ENCODE measurements around a stretch of chr16.

DNA sequence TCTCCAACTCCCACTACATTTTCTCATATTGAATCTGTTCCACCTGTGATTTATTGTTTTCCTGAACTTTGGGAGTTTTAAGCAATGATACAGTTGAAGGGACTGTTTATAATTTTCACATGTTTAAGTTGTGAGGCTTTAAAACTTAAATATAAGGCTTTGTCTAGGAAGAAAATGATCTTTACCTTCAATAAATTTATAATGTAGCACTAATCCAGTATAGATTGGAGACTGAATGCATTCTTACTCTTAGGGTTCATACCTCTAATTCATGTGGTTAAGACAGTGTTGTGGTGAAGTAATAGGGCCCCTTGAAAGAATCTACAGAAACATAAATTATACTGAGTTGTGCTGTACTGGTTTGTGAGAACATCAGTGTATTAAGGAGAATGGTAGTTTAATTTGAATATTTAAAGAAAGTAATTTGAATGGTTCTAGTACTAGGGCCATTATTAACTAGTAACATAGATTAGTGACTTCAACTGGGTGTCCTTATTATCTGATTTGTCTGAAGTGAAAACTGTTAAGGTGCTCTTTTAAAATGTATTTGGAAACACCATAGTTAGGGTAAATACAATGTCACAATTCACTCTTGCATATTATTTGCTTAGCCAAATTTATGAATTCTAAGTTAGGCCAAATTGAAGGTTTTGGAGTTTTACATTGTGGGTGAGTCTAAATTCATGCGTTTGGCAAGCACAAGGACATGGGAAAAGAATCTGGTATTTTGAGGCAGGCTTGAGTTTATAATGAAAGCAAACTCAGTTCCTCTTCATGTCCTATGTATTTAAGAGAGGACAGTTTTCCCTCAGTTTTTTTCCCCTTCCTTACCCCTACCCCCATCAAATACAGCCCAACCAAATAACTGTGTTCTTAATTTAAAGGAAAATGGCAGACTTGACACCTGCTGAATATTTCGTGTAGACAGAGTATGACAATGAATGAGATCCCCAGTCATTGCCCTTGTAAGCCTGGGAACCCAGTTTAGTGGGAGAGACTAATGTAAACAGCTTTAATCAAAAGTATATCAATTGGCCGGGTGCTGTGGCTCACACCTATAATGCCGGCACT is 14.0 kb downstream of the HAPSTR1 start:
- PRO-cap = no peak

DNA sequence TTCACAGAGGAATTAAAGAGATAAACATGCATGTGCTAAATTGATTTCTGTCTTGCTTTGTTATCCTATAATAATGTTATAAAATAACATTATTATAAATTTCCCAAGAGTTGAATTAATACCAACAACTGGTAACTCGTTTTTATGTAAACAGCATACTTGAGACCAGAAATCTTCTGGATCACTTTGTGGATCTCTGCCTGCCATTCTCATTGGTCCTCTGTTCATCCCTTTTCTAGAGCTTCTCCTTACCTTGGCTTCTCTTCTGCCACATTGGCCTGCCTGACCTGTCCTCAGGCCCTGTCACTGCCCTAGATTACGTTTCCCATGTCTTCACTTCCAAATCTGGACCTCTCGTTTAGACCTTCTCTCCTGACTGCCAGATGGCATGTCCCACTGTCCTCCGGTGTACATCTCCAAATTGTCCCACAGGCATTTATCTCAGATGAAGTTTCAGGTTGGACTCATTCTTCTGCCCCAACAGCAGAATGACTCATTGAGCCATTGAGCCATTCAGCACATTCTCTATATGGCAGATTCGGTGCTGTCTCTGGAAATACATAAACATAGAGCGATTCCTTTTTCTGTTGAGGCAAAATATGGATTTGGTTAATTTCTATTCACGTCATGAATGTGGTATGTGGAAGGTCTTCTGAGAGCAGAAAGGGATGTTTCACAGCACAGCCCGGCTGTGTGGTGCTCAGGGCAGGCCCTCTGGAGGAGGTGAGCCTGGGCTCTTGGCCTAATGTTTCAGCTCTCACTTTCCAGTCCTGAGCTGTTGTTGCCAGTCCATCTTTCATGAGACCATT is 15.5 kb downstream of the HAPSTR1 start:
- PRO-cap = no peak

DNA sequence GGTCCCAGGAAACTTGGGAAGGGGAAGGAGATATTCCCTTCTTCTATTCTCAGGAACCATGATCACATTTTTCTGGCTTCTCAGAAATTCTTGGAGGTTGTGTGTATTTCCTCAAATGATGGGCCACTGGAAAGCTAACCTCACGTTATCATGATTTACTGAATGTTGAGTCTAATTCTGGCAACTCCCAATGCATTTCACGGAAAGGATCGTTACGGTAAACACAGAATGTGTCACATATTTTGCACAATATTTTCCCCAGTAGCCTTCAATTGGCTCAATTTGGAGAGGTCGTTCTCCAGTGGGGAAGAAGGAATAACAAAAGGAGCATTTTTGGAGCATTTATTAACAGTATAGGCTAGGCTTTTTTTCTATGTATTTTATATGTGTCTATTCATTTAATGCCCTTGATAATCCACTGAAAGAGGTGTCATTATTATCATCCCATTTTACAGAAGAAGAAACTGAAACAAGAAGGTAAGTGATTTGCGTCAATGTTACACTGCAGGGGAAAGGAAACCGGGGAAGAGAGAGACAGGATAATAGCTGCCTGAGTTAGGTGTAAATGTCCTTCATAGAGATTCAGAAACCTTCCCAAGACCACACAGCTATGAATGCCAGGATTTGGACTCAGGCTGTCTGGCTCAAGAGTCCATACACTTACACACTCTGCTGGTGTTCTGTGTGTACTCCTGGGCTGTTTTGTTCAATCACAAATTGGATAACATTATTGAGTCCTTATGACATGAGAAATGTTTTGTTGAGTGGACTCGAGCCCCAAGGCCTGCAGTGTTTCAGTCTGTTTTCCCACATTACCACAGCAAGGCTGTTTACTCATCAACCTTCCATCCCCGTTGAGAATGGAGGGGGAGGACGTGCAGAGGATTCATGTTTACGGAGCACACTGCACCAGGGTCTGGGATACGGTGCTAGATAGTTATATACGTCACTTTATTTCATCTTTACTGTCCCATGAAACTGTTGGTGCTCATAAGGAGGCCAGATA is 450.6 kb downstream of the HAPSTR1 start:
- PRO-cap = no peak

GRCh38 chr16:9545353-9545964 is 454.0 kb downstream of the HAPSTR1 start:
- PRO-cap = no peak

DNA sequence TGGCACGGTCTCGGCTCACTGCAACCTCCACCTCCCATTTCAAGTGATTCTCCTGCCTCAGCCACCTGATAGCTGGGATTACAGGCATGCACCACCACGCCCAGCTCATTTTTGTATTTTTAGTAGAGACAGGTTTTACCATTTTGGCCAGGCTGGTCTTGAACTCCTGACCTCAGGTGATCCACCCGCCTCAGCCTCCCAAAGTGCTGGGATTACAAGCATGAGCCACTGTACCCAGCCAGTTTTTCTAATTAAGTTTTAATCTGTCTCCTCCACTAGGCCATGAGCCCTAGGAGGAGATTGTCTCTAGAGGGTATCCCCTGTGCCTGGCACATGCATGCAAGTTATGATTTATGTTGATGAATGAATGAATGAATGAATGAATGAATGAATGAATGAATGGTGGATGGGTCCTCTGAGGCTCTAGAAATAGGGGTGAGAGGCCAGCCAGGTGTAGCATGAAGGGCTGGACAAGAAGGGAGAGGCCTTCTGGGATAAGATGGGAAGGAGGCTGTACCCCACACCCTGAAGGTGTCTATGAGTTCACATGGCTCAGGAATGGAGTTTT is 48.9 kb downstream of the EMP2 start:
- PRO-cap = no peak

GRCh38 chr16:10569566-10570081 is 10.8 kb downstream of the EMP2 start:
- PRO-cap = no peak

GRCh38 chr16:10578328-10579394 is 1.7 kb downstream of the EMP2 start:
- PRO-cap = no peak

DNA sequence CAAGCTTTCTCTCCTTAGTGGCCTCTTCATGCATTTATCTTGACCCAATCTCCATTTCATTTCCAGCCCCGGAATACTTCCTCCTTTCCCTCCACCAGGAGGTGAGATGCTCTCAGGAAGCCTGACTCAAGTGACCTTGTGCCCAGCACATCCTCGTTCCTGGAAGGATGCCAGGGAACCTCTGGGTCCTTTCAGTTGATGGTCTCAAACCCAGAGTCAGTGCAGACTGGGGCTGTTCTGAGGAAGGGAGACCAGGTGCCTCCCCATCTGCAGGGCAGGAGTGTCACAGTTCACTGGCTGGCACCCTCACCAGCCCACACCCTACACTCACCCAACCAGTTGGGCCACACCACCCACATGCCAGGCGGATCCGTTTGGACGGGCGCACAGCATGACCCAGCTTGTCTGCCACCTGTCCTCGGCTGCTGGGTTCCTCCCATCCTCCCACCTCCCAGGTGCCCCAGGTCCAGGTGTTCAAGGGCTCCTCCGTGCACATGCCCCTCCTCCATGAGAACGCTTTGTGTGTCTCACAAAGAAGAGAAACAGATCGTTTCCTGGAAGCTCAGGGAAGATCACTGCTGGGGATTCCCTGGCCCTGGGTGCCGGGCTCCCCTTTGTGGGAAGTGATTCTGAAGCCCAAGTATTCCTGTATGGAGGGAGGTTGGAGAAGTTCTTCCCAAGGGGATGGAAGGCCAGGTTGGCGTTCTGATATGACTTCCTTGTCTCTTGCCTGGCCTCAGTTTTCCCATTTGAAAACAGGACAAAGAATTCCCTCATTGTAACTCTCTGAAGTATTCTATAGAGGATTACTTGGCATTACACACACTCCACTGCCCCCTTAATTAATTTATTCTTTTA is 14.2 kb upstream of the EMP2 start:
- PRO-cap = no peak

GRCh38 chr16:10817995-10818393 is 600 bp downstream of the TVP23A start:
- PRO-cap = unidirectional peak, plus-strand start at chr16:10818144

DNA sequence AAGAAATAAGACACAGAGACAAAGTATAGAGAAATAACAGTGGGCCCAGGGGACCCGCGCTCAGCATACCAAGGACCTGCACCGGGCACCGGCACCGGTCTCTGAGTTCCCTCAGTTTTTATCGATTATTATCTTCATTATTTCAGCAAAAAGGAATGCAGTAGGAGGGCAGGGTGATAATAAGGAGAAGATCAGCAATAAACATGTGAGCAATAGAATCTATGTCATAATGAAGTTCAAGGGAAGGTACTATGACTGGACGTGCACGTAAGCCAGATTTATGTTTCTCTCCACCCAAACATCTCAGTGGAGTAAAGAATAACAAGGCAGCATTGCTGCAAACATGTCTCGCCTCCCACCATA is 10.9 kb upstream of the TVP23A start:
- PRO-cap = no peak

DNA sequence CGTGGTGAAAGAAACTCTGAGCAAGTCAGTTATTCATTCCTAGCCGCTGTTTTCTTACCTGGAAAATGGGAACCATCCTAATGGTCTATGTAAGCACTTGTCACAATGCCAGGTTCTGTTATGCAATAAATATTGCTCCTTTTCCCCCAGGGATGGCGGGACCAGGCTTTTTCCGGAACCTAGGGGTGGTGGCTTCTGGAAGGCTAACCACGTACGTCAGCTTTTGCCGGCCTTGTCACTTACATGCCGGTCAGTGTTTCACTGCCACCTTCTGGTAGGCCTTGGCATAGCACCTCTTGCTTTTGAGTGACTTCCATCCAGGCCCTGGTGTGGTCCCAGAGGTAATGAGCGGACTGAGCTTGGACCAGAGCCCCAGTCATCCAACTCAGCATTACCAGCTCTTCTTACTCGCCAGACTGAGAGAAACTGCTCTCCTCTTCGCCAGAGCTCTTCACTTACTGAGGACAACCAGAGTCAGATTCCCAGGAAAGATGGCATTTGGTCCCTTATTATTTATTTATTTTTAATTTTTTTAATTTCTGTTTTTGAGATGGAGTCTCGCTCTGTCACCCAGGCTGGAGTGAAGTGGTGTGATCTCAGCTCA is 23.5 kb downstream of the DEXI start:
- PRO-cap = no peak

DNA sequence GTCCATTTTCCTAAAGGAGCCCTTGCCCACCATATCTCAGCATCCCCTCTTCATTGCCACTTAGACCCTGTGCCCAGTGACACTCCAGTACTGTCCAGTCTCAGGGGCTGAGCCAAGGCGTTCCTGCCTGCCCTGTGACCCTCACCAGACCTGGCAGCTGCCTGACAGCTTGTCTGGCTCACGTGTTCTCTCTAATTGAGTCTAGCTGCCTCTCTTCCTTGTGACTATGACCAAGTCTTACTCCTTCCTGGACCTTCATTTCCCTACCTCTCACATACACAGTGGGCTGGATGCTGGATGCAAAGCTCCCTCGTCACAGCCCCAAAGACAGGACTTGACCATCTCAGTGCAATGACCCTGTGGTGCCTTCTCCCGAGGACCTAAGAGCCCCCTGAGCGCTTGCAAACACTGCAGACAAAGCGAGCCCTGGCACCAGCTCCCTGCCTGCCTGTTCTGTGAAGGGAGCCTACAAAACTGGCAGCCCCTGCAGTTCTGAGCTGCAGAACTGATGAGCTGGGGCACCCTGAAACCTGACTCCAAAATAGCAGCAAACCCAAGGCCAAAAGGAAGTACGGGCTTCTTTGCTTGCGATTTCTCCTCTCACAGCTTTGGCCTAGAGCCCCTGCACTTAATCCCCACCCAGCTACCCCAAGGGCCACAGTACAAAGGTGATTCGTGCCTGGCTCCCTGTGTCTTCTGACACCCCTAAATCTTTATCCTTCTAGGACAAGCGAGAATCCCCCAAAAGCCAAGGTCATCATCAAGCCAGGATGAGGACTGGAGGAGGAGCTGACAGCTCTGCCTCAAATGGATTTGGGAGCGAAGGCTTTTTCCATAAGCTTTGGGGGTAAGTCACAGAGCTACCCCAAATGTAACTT is 1.6 kb downstream of the DEXI start:
- PRO-cap = no peak

DNA sequence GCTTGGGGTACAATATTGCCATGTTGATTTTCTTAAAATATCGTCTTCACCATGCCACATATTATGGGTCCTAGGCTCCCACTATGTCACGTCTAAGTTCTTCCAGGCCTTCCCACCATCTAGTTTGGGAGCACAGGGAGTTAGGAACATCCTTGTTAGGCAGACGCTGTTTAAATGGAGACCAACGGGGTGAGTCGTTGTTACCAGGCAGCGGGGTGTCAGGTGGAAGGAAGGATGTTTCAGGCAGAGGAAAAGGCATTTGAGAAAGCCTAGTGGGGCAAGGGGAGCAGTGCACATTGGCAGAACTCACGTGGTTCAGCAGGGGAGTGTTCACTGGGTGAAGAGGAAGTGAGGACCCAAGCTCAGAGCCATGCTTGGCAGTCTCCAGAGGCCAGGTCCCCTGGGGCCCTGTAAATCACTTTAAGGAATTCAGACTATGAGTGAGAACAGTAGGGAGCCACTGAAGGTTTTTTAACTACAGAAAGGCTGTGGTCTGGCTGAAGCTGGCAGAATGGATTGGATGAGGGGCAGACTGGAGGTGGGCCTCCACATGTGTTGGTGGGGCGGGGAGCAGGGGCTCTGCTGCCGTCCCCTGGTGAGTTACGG is 5.0 kb downstream of the CLEC16A start:
- PRO-cap = unidirectional peak, plus-strand start at position 509 of the sequence

DNA sequence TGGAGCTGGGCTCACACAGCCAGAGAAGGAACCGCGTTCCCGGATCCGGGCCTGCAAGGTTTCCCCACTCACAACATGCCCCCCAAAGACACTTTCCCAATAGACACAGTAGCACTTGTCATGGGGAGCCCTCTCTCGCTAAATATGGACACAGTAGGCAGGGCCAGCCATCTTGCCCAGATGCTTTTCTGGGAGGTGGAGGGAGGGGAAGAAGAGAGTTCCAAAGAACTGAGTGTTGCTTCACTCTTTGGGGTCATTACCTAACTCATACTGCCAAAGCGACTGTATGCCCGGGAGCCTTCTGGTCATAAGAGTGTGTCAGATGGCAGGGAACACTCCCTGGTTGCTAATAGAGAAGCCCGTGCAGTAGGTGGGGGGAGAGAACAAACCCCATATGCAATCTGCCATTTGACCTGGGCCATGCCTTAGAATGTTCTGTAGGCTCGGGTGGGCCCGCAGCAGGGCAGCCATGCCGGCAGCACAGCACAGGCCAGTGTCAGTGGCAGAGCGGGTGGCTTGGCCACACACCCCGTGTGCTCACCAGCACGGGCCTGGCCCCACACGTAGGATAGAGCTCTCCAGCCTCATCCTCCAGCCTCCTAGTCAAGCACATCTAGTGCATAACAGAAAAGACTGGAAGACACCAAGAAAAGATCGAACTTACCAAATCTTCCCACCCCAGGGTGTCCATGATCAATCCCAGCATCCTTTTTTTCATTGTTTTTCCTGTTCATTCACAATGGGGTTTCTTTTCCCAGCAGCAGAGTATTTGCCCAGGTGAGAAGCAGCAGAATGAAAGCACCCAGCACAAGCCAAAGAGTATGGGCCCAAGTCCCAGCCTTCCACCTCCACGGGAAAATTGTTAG is 120.5 kb downstream of the SOCS1 start:
- PRO-cap = no peak

DNA sequence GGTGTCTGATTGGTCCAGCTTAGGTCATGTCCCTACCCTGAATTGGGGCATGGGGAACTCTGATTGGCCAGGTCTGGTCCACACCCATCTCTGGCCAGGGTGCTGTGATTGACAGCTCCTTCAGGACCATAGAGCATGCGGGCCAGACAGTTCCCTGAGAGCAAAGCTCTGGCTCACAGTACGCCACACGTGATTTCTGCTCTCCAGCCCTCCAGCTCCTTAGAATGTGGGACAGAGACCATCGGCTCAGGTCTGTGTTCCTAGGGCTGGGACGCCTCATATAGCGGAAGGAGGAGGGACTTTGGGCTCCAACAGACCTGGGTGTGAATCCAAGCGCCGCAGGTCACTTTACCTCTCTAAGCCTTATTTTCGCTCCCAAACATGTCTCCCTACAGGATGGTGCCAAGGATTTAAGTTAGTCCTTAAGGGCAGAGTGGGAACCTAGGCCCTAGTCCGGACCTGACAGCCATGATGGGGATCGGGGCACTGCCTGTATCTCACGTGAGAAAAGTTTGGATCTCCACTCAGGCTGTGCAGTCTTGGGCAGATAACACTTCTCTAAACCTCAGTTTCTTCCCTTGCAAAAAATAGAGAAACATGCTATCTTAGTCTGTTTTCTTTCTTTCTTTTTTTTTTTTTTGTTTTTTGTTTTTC is 17.2 kb downstream of the SOCS1 start:
- PRO-cap = no peak

DNA sequence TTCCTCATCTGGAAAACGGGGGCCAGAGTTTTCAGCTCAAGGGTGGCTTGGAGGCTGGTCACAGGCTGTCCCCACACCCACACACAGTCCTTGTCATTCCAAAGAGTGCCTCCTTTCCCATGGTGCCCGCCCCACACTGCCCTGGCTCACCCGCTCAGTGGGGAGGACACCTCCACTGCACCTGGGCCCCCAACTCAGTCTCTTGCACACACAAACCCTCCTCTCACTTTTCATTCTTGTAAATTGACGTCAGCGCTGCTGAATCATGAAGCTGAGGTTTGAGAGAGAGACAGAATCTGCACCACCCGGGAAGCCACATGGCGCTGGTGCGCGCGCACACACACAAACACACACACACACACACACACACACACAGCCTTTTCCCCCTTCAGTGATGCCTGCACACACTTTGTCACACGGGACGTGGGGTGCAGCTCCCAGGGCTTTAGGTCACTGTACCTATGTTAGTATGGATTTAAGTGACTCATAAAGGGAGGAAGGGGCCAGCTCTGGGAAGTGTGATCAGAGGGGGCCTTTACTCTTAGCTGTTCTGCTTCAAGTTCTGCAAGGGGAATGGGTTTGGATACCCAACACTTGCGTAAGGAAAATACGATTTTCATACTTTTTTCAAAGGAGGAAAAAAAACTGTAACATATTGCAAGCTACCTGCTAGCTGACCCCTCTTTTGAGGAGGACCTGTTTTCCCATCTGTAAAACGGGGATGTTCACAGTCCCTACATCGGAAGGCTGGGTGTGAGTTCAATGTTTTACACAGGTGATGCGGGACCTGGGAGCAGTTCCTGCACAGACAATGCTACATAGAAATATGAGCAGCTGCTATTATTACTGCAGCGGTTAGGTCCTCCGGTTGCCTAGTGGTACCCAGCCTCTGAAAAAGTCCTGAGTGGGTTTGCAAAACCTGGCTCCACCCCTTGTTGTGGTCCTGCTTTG is 3.8 kb downstream of the SOCS1 start:
- PRO-cap = no peak

DNA sequence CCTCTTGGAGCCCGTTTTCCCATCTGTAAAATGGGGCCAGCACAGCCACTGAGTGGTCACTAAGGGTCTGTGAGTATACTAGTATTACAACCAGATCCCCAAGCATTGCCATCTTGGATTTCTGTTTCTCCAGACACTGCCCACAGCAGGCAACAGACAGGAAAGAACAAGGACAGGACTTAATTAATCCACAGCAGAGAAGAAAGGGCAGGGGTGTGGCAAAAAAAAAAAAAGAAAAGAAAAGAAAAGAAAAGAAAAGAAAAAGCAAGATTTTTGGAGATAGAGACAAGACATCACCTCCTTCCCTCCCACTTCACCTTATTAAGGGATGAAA is 3.2 kb downstream of the SOCS1 start:
- PRO-cap = no peak

- PRO-cap = no peak
Observed at GRCh38 chr16:11253204-11254062, 2.6 kb downstream of the SOCS1 start.

DNA sequence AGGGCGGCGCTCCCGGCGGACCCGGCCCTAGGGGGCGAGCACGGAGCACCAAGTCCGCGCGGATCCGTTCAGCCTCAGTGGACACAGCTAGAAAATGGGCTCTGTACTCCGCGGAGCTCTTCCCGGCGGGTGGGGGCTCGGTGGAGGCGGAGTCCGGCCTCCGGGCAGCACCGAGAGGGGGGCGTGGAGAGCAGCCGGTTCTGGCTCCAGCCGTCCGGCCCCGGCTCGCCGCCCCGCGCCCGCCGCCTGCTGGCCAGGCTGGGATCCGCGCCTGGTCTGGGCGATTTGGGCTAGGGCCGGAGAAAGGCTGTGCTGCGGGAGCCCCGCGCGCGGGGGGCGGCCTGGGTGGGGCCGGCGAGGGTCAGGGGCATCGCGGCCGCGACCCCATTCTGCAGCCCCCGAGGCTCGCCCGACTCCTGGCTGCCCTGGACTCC is 385 bp downstream of the SOCS1 start:
- PRO-cap = bidirectional peak, plus-strand start at position 283 of the sequence, minus-strand start at position 96 of the sequence

DNA sequence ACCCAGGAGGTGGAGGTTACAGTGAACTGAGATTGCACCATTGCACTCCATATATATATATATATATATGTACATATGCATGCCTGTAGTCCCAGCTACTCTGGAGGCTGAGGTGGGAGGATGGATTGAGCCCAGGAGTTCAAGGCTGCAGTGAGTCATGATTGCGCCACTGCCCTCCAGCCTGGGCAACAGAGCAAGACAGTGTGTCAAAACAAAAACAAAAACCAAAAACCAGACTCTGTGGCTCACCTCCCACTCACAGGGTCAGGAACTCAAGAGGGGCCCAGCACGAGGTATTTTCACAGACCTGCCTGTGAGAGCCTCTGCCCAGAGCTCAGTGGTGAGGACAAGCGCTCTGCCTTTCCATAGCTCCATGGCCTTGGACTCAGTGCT is 30.5 kb upstream of the PRM1 start:
- PRO-cap = no peak